ENCODE measurements around a stretch of chr12.

DNA sequence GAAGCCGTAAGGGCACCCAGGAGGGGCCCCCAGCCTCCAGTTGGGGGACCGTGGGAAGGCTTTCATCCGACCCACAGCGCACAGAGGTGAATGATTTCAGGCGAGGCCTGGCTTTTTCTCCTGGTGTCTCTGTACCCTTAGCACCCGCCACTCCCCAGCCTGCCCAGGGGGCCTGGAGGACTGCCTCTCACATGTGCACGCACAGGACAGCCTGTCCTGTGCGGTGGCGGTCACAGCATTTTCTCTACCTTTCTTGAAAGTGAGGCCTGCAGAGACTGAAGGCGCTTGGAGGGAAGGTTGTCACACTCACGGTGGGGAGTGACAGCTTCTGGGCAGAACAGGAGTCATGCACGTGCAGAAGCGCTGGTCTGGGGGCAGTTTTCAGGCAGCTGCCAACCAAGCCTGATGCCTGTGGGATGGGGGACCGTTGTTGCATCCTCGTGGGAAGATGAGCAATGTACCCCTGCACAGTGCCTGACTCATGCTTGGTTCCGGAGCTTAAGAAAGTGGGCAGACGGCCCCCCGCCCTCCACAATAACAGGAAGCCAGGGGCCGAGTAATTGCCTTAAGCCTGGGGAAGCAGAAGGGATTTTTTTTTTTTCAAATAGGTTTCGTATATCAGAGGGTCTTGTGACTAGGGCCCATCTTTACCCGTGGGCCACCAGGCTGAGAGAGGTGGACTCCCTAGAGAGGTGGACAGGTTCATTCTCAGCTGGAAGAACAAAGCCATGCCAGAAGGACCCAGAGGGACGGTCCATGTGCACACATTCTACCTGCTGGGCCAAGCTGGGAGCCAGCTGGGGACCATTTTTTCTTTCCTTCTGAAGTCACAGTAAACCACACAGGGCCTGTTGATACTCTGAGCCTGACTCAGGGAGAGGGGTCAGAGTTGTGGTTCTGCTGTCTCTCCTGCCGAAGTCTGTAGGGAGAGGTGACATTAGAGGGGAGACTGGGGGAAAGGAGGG, 148.3 kb downstream of the TSPAN9 start:
- RRBS = no CpG with 5 or more reads among the region's 23 CpGs

- RRBS = no CpG with 5 or more reads among the region's 11 CpGs
These were observed 165.1 kb downstream of the TSPAN9 start for GRCh38 chr12:3242143-3242894.

- RRBS = no CpG with 5 or more reads among the region's 6 CpGs
These were observed 201.2 kb downstream of the TSPAN9 start for GRCh38 chr12:3278424-3278818.

DNA sequence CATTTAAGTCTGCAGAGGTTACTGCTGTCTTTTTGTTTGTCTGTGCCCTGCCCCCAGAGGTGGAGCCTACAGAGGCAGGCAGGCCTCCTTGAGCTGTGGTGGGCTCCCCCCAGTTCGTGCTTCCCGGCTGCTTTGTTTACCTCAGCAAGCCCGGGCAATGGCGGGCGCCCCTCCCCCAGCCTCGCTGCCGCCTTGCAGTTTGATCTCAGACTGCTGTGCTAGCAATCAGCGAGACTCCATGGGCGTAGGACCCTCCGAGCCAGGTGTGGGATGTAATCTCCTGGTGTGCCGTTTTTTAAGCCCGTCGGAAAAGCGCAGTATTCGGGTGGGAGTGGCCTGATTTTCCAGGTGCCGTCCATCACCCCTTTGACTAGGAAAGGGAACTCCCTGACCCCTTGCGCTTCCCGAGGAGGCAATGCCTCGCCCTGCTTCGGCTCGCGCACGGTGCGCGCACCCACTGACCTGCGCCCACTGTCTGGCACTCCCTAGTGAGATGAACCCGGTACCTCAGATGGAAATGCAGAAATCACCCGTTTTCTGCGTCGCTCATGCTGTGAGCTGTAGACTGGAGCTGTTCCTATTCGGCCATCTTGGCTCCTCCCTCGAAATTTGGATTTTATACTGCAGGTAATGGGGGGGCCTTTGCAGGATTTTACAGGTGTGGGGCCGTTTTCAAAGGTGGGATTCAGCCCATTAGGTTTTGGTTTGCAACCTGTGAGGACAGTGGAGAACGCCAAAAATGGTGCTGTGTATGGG, 93.2 kb upstream of the PRMT8 start:
- RRBS = no CpG with 5 or more reads among the region's 34 CpGs

DNA sequence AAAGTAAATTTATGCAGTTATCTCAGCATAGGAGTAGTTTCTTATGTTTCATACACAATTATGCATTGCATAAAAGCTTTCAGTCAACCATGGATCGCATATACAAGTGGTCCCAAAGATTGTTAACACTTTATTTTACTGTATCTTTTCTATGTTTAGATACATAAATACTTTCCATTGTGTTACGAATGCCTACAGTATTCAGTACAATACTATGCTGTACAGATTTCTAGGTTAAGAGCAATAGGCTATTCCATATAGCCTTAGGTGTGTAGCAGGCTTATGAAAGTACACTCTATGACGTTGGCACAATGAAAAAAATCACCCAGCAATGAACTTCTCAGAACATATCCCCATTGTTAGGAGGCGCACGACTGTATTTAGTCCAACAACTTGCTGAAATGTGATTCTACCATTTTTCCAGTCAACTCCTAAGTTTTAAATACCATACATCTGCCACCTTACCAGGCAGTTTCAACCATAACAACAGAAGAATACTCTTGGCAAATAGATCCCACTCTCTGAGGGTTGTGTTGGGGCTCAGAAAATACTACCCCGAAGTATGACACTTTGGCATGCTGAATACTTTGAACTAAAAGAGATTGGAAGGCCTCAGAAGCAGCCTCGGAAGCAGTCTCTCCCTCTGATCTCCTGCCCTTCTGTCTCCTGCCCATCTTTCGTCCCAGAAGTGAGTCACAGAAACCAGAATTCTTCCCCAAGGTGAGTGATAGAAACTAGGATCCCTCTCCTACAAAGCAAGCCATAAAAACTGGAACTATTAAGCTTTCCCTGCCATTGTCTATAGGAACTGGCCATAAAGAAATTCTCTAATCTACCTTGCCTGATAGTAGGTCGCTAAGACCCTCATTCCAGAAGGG, 1.7 kb downstream of the PARP11 start:
- RRBS = no CpG with 5 or more reads among the region's 9 CpGs

GRCh38 chr12:3951018-3951241, 77.7 kb upstream of the PARP11 start:
- RRBS = no CpG with 5 or more reads among the region's 3 CpGs

DNA sequence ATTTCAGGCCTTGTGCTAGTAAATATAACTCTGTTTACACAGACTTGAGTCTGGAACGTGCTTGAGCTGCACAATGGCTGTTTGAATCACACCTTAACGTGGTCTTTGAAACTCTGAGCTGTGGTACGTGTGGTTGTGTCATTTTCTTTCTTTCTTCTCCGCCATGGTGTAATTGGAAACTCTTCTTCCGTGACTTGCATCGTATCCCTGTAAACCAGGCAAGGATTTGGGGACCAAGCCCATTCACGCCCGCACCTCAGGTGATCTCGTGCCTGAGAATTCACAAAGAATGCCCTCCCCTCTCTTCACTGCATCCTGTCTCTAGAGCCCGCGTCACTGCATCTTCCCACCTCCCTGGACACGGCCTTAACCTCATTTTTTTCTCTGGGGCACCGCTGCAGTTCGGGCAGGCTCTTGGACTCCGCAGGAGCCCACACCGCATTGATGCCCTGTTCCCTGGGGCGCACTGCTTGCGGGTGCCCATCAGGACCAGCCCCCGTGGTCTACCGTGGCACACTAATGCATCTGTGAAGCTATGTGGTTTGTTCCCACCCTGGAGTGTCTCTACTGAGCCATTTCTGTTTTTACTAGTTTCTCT, 78.4 kb upstream of the PARP11 start:
- RRBS = no CpG with 5 or more reads among the region's 20 CpGs

DNA sequence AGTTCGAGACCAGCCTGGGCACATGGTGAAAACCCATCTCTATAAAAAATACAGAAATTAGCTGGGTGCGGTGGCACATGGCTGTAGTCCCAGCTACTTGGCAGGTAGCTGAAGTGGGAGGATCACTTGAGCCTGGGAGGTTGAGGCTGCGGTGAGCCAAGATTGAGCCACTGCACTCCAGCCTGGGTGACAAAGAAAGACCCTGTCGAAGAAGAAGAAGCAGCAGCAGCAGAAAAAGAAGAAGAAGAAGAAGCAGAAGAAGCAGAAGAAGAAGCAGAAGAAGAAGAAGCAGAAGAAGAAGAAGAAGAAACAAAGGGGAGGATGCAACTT, 139.5 kb upstream of the PARP11 start:
- RRBS = no CpG with 5 or more reads among the region's 4 CpGs

DNA sequence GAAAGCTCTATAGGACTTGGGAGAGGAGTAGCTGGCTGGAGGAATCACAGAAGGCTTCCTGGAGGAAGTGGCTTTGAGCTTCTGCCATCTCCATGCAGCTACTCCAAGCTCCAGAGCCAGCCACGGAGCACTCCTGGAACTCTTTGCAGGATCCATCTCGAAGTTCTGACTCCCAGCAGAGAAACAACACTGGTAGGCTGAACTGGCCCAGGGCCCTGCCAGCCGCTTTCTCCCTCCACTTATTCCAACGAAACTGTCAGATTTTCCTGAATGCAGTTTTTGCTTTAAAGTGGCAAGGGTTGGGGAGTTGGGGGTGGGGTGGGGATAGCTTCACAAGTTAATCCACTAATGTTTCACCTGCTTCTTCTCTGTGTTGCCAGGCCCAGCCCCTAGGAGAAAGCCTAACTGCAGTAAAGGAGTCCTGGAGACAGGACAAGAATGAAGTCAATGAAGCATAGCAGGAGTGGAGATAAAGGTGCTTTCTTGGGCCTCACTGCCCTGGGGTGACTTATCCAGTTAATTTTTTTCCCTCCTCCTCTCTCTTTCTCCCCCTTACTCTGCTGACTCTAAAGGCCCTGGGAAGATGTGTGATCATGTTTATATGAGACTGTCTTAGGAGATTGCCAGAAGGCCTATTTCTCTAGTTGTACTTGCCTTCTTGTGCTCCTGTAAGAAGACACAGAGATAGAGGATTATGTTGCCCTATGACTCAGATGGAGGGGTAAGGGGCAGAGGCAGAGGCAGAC, 140.3 kb upstream of the PARP11 start:
- RRBS = no CpG with 5 or more reads among the region's 4 CpGs

- RRBS = no CpG with 5 or more reads among the region's 7 CpGs
These were observed 14.2 kb downstream of the CCND2 start for GRCh38 chr12:4287778-4288213.

- RRBS = no CpG with 5 or more reads among the region's 5 CpGs
These were observed 42.8 kb upstream of the FGF6 start for GRCh38 chr12:4488190-4488954.

DNA sequence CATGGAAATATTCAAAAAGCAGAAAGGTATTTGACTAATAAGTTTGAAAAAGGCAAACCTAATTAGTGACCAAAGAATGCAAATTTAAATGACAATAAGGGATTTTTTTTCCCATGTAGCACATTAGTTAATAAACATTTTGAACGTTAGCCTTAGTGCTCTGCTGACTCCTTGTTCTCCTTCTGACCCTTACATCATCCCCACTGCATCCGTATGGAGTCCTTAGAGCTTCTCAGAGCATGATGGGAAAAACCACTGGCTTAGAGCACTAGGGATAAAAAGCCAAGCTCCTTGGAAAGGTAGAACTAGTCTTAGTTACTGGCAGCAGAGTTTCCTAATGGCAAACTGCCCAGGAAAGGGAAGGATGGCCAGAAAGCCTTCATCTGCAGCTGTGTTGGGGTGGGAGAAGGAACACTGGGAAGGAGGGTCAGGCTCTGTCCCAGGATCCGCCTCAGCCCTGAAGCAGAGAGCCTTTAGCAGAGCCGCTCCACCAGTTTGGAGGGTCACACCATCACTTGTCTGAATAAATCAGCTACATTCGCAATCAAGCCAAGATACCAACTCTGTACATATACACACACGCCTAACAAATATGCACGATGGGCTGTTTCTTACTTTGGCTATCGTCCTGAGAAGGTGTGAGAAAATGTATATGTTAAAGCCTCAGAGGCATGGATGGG, 18.8 kb upstream of the GALNT8 start:
- RRBS = no CpG with 5 or more reads among the region's 8 CpGs

GRCh38 chr12:4722974-4723610, 2.9 kb downstream of the GALNT8 start:
- RRBS = no CpG with 5 or more reads among the region's 6 CpGs

GRCh38 chr12:4911001-4911350, 1.3 kb downstream of the KCNA1 start:
- RRBS = 17% methylated on average over 3 of the region's 19 CpGs

DNA sequence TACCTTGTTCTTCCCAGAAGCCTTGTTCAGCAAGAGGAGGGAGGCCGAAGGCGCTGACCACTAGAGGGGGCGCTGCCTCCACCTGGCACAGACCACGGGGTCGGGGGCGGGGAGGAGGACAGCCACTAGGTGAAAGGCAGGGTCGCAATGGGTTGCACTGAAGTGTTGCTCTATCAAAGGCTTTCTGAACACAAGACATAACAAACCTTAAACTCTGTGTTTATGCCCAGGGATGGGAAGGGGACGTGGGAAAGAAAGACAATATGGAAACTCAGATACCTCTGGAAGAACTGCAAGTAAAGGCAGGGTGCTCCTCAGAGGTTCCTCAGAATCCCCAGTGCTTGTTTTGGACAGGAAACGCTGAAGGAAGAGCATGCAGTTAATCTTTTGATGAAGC, 157.0 kb downstream of the KCNA5 start:
- RRBS = no CpG with 5 or more reads among the region's 9 CpGs

DNA sequence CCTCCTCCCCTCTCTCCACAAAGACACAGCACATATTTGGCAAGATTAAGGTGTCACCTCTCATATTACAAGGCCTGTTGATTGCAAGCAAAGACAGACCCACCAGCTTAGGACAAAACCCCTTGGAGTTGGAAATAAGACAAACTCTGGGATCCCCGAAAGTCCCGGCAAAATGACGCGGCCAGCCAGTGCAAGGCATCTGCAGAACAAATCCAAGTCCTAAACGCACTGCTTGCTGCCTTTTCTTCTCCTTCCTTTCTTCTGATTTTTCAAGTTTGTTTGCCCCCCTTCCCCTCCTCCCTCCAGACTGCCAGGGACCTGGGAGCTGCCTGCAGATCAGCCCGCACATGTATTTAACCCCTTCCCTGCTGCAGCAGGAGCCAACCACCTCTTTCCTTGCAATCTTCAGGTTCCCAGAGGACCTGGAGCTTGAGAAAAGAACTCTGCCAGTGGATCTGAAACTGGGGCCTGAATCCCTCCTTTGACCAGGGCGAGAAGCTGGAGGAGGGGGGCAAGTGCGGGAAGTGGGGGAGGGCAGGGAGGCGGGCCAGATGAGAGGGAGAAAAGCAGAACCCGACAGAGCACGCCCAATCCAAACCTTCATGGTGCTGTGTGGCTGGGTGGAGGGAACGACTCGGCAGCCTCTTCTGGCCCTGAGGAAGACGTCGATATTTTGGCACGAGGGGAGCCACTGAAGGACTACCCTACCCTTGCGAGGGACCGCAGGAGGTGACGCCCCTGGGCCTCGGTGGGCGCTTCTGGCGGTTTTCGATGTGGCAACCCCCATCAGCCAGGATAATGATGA, 2.0 kb upstream of the NTF3 start:
- RRBS = no CpG with 5 or more reads among the region's 23 CpGs

DNA sequence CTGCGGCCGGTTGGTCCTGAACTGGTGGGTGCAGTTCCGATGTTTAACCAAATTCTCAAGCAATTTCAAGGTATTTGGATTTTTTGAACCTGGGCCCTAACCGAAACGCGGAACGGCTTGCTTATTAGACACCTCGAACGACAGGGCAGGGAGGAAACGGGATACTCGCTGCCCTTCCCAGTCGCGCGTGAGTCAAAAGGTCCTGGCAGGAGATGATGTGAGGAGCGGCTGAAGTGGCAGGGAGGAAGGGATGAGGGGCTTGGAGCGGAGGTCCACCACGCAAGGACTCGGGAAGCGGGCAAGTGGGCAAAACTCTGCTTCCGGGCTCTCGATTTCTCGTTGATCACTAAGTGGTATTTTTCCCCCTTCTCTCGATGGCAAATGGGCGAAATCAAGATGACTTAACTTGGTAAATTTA, 1.3 kb upstream of the NTF3 start:
- RRBS = no CpG with 5 or more reads among the region's 24 CpGs

- RRBS = no CpG with 5 or more reads among the region's 13 CpGs
These were observed 31.0 kb upstream of the ANO2 start for GRCh38 chr12:5976070-5976468.

- RRBS = no CpG with 5 or more reads among the region's 1 CpG
These were observed 10.5 kb upstream of the VWF start for GRCh38 chr12:6135040-6135304.

Data from GM19240 (cell line).